ENCODE results near the genes ANAPC16 and MICU1.

DNA sequence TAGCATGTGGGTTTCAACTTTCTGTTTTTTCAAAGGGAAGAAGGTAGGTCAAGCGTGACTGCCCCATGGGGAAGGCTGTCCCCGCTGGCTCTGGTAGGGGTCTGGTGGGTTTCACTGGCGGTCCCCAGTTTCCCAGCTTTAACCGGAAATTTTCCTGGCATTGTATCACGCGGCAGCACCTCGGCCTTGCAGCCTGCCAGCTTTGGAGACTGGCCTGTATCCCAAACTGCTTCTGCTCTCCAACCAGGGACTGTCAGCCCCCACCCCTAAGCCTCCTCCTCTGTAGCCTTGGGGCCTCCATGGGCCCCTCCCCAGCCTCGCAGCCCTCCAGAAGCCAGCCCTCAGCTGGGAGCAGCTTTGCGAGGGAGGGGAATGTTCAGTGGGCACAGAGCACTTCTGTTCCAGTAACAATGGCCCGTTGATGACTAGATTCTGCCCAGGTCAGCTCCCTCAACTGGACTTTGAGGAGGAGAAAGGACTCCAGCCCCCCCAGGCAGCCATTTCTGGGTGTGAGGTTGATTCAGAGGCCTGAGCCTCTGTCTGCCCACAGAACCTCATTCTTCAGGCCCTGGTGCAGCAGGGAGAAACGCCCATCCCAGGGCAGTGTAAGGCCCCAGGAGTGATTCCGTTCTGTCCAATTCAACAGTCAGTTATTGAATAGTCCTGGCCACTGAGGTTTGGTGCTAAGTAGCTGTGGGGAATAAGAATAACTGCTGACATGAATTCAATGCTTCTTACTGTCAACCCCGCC, 17.0 kb downstream of the CHST3 start:
- PRO-cap = no peak
- RAMPAGE, long total RNA, 3 experiments = start-site peak on the plus strand in 1 of 3 experiments, centred at position 335 of the sequence, 5 reads per replicate

DNA sequence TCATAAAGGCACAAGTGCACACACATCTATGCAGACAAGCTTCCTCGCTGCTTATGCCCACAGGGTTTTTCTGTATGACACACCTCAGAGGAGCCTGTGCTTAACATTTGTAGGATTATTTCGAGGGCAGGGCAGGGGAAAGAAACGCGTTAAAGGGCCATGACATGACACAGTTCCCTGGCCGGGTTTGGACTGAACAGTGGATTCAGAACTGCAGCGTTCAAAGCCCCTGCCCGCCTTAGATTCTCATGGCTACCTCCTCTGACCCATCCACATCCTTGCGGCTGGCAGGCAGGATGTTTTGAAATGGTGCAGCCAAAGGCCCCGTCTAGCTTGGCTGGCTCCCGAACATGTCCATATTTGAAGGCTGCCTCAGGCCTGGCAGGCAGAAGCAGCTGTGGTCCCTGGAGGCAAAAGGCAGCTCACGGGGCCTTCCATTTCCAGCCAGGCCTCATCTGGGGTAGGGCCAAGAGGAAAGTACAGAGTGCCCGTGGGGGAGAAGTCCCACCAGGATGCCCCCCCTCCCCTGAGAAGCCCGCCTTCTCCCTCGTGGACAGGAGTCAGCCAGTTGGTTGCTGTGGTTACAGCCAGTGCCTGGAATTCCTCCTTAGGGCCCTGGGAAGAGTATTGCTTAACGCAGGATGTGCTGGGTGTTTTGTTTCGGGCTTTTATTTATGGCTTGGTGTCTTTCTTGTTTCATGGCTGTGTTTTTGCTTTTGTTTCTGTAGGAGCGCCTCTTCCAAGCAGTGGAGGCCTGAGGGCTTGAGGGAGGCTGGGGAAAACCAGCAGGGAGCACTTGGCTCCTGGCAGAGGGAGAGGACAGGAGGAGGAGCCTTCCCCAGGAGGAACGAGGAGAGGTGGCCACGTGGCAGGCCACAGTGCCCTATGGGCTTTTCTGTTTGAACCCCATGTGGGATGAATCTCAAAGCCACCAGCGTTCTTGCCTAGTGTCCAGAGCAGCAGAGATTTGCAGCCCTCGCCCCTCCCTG, 45.2 kb downstream of the CHST3 start:
- PRO-cap = bidirectional peak, plus-strand start at position 567 of the sequence, minus-strand start at position 303 of the sequence
- RAMPAGE, long total RNA, 3 experiments = no peak in any of the 3 experiments

DNA sequence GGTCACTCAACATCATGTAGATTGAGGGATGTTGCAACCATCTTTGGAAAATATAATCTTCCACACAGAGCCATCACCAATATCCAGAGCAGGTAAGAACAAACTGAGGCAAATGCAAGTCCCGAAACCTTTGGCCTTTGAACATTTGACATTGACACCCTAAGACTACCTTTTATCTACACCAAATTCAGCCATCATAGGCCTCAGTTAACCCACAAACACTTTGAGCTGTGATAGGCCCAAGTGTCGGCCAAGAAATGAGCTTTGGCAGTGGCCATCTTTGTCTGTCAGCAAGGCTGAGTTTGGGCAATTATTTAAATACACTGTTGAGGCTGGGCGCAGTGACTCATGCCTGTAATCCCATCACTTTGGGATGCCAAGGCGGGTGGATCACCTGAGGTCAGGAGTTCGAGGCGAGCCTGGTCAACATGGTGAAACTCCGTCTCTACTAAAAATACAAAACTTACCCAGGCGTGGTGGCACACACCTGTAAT, 41.5 kb downstream of the SPOCK2 start:
- PRO-cap = no peak
- RAMPAGE, long total RNA, 3 experiments = no peak in any of the 3 experiments

GRCh38 chr10:72058292-72059004, 29.9 kb downstream of the SPOCK2 start:
- PRO-cap = no peak
- RAMPAGE, long total RNA, 3 experiments = no peak in any of the 3 experiments

DNA sequence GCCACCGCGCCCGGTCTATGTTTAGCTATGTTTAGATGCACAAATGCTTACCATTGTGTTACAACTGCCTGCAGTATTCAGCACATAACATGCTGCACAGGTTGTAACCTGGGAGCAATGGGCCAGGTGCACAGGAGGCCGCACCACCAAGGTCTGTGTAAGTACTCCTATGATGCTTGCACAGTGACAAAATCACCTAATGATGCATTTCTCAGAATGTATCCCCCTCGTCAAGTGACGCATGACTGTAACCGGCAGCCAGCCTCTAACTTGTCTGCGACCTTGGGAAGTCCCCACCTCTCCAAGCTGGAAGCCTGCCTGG, 23.1 kb downstream of the SPOCK2 start:
- PRO-cap = no peak
- RAMPAGE, long total RNA, 3 experiments = no peak in any of the 3 experiments

- PRO-cap = no peak
- RAMPAGE, long total RNA, 3 experiments = no peak in any of the 3 experiments
Measured at GRCh38 chr10:72080049-72080545, 8.3 kb downstream of the SPOCK2 start.

DNA sequence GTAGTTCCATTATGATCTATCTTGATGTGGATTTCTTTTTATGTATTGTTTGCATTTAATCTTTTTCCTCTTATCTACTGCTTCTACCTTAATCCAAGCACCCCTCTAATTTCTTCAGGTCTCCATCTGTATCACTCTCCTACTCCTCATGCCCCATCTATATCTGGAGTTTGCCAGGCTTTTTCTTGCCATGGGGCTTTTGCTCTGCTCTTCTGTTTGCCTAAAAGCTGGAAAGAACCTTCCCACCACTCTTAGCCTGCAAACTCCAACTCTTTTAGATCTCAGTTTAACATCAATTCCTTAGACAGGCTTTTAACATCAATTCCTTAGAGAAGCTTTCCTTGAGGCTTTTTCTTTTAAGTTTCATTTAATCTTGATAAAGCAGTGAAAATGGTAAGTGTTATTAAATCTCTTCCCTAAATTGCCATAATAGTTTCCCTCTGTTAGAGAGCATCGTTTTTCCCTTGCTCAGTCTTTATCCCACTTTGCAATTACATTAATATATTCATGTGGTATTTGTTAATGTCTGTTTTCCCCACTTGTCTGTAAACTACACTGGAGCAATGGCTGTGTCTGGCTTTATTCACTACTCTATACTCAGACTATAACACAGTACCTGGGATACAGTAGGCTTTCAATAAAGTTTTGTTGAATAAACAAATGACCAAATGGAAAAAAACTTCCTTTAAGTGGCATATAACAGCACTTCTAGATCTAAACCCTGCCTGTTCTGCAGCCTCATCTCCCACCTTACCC, 57.0 kb upstream of the SPOCK2 start:
- PRO-cap = no peak
- RAMPAGE, long total RNA, 3 experiments = no peak in any of the 3 experiments

DNA sequence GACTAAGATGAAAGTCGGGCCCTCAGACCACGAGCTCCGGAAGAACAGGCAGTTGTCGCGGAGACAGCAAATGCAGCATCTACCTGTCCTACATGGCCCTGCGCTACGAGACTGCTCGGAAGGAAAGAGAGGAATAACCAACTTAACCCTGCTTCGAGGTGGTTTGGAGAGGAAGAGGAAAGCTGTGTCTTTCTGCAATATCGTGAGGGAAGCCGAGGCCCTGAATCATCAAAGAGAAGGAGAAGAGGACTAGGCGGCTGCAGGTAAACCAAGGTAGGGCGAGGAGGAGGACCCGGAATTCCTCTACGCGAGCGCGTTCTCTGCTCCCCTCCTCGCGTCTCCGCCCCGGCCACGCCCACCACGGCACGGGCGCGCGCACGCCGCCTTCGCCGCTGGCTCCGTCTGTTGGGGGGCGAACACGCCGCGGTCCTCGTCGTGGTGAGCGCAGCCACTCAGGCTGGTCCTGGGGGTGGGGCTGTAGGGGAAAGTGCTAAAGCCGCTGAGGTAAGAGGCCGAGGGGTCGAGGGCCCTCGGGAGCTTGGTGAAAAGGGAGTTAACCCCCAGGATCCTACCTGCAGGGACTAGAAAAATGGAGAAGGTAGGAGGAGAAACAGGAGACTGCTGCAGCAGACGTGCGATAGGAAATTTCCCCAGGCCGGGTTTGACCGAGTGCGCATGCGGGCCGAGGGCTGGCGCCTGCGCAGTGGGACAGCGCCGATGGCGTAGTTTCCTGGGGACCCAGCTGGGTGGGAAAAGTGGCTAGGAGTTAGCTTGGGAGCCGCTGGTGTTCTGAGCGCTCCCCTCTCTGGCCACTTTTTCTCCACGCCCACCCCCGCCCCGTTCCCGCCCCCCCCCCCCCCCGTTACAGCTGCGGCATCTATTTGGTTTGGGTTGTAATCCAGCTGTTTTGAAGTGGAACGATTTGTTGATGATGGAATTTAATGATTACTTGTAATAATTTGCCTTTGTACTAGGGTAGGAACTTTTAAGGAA, at the start of gene ANAPC16:
Gene ANAPC16 (plus strand): TSS at position 378 of the 993 bp plus-strand sequence.
- PRO-cap = bidirectional peak, plus-strand start at position 395 of the sequence, minus-strand start at position 342 of the sequence; bidirectional peak, plus-strand start at position 752 of the sequence, minus-strand start at position 663 of the sequence
- RAMPAGE, long total RNA, 3 experiments = start-site peak on the plus strand in 3 of 3 experiments, centred at positions 411 to 433 of the sequence, 856 to 1,313 reads per replicate; start-site peak on the minus strand in 3 of 3 experiments, centred at positions 317 to 664 of the sequence, 24 to 265 reads per replicate

DNA sequence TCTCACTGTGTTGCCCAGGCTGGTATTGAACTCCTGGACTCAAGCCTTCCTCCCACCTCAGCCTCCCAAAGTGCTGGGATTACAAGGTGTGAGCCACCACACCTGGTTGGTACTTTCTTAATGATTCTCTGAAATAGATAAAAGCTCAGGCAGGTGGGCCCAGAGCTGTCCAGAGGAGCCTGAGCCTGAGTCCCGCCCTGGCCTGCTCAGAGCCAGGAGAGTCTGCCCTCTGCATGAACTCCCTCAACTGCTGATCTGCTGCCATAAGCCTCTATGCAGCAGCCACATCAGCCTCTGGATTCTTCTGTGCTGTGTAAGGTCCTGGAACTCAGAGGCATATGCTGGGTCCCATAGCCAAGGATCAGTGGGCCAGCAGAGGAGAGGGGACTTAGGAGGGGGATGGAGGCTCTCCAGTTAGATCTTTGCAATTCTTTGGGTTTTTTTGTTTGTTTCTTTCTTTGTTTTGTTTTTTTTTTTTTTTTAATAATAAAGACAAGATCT, 23.0 kb upstream of the DDIT4 start:
- PRO-cap = bidirectional peak, plus-strand start at position 367 of the sequence, minus-strand start at position 171 of the sequence
- RAMPAGE, long total RNA, 3 experiments = no peak in any of the 3 experiments

GRCh38 chr10:72278376-72279135, 4.8 kb downstream of the DDIT4 start:
- PRO-cap = no peak
- RAMPAGE, long total RNA, 3 experiments = no peak in any of the 3 experiments

DNA sequence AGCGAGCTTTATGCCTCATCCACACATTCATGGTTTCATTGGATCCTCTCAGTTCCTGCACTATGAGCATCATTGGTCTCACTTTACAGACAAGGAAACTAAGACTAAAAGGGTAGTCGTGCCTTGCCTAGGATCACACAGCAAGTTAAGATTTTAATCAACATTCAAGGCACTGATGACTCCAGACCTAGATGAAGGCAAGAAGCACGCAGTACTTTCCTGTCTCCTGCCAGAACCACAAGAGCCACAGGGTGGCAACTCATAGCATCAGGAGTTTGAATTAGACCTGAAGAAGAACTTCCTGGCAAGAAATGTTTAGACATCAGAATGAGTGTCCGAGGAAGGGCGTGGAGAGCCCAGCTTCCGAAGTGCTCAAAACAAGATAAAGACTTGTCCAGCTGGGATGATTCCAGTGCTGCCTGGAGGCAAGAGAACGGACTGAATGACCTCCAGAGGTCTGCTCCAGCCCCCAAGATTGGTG, 31.8 kb downstream of the DDIT4 start:
- PRO-cap = no peak
- RAMPAGE, long total RNA, 3 experiments = no peak in any of the 3 experiments

DNA sequence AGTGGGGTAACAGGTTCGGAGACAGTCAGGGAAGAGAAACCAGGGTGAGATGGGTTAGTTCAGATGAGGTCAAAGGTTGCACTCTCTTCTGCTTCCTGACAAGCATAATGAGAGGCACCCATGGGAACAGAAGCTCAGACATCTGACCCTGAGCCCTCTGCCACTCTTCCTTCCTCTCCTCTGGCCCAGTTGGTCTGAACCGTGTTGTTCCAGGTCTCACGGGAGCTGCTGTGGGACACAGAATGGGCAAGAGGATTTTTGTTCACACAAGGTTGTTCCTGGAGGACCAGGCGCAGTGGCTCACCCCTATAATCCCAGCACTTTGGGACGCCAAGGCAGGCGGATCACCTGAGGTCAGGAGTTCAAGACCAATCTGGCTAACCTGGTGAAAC, 38.3 kb downstream of the DNAJB12 start:
- PRO-cap = no peak
- RAMPAGE, long total RNA, 3 experiments = no peak in any of the 3 experiments

DNA sequence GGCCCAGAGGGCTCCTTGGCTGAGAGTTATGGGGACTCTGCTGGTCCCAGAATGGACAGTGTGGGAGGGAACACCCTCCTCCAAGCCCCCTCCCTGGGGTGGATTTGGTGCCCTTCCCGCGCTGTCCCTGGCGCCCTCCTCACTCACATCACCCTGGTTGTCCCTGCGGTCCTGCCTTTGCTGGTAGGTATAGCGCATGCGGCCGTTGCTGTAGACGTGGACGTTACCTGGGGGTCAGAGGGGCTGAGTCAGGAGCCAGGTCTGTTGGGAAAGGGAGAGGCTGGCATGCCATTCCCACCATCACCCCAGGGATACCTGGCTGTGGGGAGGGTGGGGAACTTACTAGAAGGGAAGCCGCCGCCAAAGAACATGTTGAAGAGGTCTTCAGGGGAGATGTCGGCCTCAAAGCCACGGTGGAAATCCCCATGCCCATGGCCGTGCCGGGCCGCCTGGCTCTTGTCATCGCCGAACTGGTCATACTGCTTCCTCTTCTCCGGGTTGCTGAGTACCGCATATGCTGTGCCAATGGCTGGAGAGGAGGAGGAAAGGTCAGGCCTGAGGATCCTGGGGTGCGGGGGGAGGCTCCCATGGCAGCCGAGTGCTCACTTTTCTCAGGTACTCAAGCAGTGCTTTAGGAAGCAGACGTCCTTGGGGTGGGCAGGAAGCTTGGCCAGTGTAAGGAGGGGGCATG, 13.9 kb downstream of the DNAJB12 start:
- PRO-cap = no peak
- RAMPAGE, long total RNA, 3 experiments = no peak in any of the 3 experiments

DNA sequence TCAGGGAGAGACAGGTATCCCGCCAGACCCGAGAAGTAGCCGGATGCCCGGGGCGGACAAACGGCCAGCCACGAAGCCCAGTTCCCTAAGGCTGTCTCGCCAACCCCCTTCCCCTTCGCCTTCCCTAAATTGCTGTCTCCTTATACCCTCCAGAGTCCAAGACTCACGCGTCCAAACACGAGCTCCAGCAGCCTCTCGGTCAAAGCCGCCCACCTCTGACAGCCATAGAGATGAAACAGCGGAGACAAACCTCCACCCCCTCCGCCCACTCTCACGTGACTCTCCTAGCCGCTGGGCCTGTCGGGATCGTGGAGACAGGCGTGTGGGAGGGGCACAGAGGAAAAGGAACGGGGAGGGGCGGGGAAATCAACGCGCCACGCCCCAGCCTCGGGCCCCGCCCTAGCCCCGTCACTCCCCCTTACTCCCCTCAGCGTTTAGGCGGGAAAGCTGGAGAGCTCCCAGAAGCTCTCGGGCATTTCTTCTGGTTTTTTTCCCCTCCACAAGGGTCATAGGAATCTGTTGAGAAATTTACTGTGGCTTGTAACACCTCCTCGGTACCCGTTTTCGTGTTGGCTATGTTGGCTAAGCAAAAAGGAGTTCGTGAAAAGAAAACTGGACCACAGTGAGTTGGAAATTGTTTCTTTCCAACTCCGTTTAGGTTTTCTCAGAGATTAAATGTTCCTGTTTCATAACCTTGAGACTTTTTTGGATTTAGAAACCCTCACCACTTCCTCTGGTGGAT, at the start of gene MICU1:
Gene MICU1 (minus strand): TSS at position 237 of the 742 bp plus-strand sequence.
- PRO-cap = bidirectional peak, plus-strand start at position 430 of the sequence, minus-strand start at position 217 of the sequence
- RAMPAGE, long total RNA, 3 experiments = start-site peak on the minus strand in 3 of 3 experiments, centred at positions 228 to 237 of the sequence, 269 to 585 reads per replicate

DNA sequence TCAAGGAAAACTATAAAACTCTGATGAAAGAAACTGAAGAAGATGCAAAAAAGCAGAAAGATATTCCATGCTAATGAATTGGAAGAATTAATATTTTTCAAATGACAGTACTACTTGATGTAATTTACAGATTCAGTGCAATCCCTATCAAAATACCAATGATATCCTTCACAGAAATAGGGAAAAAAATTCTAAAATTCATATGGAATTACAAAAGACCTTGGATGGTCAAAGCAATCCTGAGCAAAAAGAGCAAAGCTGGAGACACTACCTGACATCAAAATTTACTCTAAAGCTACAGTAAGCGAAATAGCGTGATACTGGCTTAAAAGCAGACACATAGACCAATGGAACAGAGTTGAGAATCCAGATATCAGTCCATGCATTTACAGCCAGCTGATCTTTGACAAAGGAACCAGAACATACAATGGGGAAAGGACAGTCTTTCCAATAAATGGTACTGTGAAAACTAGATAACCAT, 85.1 kb downstream of the MCU start:
- PRO-cap = no peak
- RAMPAGE, long total RNA, 3 experiments = no peak in any of the 3 experiments

DNA sequence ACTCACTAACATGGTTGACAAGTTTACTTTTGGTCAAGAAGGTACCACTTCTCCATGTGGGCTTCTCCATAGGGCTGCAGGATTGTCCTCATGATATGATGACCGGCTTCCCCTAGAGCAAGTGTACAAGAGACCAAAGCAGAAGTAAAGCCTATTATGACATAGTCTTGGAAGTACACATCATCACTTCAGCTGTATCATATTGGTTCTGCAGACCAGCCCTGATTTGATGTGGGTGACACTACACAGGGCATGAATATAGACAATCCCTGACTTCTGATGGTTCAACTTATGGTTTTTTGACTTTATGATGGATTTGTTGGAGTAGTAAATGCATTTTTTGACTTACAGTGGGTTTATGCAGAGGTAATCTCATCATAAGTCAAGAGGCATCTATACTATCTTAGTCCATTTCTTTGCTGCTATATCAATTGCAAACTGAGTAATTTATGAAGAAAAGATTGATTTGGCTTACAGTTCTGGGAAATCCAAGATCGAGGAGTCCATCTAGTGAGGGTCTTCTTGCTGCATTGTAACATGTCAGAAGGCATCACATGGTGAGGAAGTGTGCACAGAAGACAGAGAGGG, 45.6 kb upstream of the OIT3 start:
- PRO-cap = no peak
- RAMPAGE, long total RNA, 3 experiments = no peak in any of the 3 experiments

GRCh38 chr10:73039844-73040159, 56.9 kb downstream of the P4HA1 start:
- PRO-cap = no peak
- RAMPAGE, long total RNA, 3 experiments = no peak in any of the 3 experiments

DNA sequence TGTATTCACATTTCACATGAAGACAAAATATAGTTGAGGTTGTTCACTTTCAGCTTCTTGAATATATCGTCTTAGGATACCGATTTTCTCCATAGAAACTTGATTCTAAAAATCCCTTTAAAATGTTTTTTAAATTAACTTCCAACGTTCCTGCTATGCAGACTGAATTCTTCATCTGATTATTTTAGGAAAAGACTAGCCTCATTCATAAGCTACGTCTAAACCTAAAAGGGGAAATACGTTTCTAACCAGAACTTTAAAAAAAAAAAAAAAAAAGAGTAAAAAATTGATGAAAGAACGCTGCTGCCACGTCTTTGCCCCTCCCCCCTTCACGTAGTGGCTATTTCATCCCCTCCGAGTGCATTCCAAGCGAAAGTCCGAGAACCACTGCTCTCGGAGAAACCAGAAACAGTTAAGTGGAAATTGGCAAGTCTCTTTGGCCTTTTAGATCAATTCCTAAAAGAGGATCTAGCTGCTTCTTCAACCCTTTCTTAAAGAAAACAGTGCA, 1.3 kb downstream of the P4HA1 start:
- PRO-cap = bidirectional peak, plus-strand start at position 363 of the sequence, minus-strand start at position 226 of the sequence; bidirectional peak, plus-strand start outside the sequence, minus-strand start at position 418 of the sequence
- RAMPAGE, long total RNA, 3 experiments = no peak in any of the 3 experiments

DNA sequence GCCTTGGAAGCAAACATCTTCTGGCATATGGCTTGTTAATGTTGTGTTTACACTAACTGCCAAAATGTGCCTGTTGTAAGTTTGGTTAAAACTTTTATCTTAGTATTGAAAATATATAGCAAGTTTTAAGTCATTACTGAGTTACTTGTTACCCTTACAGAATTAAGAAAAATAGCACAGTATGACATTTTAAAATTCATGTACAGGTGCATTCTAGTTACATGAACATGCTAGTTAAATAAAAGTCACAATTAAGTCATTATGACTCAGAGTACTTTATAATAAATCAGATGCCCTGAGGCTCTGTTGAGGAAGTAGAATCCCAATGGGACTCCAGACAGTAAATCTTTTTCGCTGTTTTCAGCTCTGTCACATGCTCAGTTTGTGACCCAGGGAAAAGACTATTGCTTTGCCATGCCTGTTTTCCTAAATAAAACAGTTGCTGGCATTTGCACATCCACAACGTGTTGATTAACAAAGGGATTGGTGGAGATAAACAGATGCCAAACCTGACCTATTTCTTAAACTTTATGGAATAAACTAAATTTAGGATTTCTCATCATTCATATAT, 21.0 kb downstream of the NUDT13 start:
- PRO-cap = no peak
- RAMPAGE, long total RNA, 3 experiments = no peak in any of the 3 experiments

GRCh38 chr10:73131826-73133244, 22.1 kb downstream of the NUDT13 start:
- PRO-cap = no peak
- RAMPAGE, long total RNA, 3 experiments = no peak in any of the 3 experiments

Measured in subcutaneous adipose tissue (tissue), 3 donors.